Renal cortical epithelial cell (primary cell): ENCODE data around the genes LSS and DIP2A.

DNA sequence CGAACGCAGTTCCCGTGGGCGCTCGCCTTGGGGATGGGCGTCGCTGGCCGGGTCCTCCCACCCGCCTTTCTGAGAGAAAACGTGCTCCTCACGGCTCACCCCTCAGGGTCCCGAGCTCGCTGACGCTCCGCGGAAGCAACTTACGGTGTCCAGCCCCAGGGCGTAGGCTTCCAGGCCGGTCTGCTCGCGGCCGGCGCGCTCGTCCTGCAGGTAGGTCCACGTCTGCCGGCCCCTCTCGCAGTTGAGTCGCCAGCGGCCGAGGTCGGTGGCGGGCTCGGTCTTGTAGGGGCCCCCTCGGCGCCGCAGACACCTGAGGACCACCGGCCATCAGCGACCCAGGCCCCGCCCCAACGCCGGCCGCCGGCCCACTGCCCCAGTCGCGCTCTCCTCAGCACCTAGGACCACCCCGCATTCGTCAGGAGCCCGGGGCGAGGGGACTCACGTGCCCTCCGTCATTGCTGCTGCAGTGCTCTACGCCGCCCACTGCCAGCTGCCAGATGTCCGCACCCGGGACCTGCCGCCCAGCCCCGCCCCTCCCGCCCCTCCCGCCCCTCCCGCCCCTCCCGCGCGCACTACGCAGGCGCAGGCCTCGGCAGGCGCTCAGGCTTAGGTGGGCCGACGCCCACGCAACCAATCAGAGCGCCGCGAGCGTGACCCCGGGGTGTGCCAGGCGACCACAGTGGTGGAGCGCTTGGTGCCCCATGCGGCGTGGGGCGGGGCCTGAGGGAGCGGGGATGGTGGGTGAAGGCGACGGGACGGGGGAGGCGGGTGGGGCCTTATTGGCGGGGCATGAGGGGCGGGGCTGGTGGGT, at the start of gene LSS:
Gene LSS, minus strand, starts transcription at position 485 of the 811 bp plus-strand sequence.
- RRBS = 1% methylated on average over 27 of the region's 88 CpGs

DNA sequence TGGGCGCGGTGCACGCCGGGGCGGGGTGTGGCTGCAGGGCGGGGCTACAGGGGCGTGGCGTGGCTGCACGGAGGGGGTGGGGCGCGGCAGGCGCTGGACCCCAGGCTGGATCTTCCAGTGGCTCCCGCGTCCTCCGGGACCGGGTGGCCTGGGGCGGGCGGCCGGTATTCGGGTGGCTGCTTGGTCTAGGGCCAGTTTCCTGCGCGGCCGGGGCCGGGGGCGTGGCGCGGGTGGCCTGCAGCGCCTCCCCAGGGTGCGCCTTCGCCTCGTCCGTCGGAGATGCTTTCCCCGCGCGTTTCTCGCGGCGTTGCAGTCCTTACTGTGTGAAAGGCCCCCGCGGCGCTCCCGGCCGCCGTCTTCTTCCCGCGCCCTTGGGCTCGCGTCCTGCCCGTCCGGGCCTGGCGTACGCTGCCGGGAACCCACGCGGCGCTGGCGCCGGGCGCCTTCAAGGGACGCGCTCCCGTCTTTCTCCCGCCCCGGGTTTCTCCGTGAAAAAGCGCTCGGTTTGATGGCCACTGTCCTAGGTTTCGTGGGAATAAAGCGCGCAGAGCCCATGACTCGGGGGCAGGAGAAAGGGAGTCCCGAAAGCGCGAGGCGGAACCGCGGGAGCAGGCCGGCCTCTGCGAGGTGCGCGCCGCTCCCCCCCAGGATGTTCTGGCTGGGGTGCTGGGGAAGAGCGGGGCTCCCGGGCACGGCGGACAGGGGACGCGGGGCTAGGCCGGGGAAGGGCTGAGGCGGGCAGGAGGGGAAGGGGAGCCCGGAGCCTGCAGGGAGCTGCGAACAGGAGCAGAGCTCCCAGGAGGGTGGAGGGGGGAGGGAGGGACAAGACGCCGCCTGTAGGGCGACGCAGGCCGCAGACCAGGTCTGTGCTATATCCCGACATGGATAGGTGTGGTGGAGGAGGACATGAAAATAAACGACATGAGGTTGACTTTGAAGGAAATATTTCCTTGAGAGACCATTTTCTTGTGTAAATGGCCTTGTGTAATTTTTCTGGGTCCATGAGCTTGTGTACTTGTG, 938 bp downstream of the PCNT start:
- RRBS = 4% methylated on average over 35 of the region's 100 CpGs

- RRBS = no CpG with 5 or more reads among the region's 9 CpGs
These were observed 34.9 kb upstream of the DIP2A start for GRCh38 chr21:46423683-46424213.

- RRBS = no CpG with 5 or more reads among the region's 27 CpGs
These were observed 33.1 kb upstream of the DIP2A start for GRCh38 chr21:46425460-46426024.

DNA sequence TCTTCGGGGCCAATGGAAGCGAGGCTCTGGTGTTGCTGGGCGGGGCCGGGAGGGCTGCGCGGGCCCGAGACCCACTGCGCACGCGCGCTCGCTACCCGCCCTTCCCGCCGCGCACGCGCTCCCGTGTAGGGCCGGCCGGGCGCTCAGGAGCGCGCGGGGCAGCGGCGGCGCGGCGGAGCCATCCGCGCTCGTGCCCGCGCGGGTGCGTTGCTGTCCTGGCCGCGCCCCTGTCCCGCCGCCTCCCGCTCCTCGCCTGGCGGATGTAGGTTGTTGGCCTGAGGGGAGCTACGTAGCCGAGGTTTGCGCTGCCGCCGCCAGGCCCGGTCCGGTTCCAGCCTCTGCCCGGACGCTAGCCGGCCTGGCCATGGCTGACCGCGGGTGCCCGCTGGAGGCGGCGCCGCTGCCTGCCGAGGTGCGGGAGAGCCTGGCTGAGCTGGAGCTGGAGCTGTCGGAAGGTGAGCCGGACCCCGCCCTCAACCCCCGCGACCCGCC, at the start of gene DIP2A:
Gene DIP2A, plus strand, starts transcription at position 124 of the 492 bp plus-strand sequence.
- RRBS = under 1% methylated on average over 18 of the region's 68 CpGs

- RRBS = no CpG with 5 or more reads among the region's 6 CpGs
These were observed 52.5 kb downstream of the S100B start for GRCh38 chr21:46552160-46553031.

DNA sequence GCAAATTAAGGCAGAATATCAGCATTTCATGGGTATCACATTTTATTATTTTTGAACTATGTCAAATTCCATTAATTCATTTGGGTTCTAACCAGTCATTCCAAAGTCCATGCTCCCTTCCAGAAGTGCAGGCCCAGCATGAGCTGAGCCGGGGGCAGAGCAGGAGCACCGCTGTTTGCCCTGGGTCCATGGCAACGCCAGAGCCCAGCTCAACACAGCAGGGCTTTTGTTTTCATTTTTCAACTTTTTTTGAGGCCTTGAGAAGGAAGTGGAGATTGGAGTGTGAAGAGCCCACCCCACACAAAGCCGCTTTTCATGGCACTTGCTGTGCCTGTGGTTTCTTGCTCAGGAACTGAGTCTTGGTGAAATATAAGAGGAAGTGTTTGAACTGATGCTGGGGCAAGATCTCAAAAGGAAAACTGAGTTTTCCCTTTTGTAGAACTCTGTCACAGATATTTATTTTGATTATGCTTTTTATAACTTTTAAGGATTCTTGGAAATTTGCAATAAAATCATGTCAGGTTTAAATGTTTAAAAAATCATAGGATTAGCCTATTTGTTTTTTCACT, 13.2 kb upstream of the PRMT2 start:
- RRBS = no CpG with 5 or more reads among the region's 4 CpGs